ENCODE results near the gene TCIRG1.

DNA sequence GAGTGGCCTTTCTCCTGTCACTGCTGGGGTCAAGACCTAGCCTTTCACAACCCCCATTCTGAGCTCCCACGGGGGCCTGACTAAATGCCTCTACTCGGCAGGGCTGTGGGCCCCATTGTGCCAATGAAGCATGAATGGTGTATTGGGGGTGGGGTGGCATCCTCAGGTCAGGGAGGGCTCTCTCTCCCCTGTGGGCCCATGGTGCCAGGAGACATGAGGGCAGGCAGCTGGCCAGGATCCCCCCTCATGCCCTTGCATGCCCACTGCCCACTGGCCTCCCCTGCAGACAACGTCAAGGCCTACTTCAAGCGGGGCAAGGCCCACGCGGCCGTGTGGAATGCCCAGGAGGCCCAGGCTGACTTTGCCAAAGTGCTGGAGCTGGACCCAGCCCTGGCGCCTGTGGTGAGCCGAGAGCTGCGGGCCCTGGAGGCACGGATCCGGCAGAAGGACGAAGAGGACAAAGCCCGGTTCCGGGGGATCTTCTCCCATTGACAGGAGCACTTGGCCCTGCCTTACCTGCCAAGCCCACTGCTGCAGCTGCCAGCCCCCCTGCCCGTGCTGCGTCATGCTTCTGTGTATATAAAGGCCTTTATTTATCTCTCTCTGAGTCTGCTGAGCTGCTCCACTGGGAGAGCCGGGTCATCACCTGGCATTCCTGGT lies 7.8 kb downstream of the AIP start:
- RRBS = no CpG with 5 or more reads among the region's 18 CpGs

- RRBS = 3% methylated on average over 33 of the region's 41 CpGs
These were observed 904 bp downstream of the PITPNM1 start for GRCh38 chr11:67504325-67504593.

DNA sequence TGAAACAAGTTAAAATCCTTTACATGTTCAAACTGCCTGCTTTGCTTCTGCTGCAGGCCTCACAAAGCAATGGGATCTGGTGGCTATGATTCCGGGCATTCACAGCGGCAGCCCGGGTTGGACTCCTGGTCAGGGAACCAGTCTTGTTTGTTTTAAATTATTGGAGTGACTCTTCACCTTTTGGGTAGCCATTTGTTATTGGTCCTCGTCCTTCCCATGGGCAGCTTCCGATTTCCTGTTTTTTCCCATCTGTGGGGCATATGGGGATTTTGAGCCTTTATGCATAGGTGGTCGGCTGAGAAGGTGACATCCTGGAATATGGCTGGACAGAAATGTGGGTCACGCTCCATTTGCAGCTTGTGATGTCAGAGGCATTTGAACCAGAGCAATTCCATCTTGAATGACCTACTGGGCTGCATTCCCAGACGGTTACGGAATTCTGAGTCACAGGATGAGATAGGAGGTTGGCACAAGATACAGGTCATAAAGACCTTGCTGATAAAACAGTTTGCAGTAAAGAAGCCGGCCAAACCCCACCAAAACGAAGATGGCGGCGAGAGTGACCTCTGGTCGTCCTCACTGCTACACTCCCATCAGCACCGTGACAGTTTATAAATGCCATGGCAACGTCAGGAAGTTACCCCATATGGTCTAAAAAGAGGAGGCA lies 20.1 kb upstream of the GSTP1 start:
- RRBS = no CpG with 5 or more reads among the region's 16 CpGs

- RRBS = no CpG with 5 or more reads among the region's 8 CpGs
These were observed 1.5 kb upstream of the NDUFV1 start for GRCh38 chr11:67605072-67605713.

GRCh38 chr11:68011124-68011501 lies 986 bp downstream of the ALDH3B1 start:
- RRBS = 88% methylated on average over 6 of the region's 9 CpGs

DNA sequence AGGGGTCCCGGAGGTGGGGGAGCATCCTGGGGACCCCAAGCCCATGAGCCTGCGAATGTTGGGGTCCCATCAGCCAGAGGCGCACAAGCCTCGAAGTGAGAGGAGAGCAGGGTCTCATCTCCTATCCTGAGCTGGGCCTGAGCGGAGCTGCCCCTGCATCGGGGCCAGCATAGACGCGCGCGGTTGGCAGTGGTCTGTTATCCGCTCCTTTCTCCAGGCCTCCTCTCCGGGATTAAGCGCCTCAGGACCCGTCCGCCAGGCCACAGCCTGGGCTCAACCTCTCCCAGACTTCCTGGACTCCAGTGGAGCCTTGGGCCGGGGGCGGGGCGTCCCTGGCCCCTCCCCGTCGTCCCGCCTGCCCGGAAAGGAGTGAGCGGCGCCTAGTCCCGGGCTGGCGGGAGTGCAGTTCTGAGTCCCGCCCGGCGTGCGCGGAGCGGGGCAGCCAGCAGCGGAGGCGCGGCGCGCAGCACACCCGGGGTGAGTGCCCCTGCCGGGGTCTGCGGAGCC lies at the start of gene TCIRG1:
TCIRG1 (plus strand) TSS at position 383 of the 507 bp plus-strand sequence.
- RRBS = 1% methylated on average over 24 of the region's 40 CpGs

- RRBS = no CpG with 5 or more reads among the region's 3 CpGs
These were observed 25.6 kb downstream of the TCIRG1 start for GRCh38 chr11:68064358-68064910.

GRCh38 chr11:68076001-68076206 lies 37.1 kb downstream of the TCIRG1 start:
- RRBS = no CpG with 5 or more reads among the region's 3 CpGs

- RRBS = no CpG with 5 or more reads among the region's 4 CpGs
These were observed 33.7 kb downstream of the CHKA start for GRCh38 chr11:68087412-68087883.

DNA sequence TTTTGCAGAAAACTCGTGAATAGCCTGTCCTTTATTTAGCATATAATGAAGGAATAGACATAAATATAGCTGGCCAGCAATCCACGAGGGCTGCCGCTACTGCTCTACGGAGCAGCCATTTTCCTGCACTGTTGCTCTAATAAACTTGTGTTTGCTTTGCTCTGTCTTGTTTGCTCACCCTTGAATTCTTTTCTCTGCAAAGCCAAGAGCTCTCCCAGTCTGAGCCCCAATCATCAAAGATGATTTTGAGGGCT lies 16.6 kb upstream of the CHKA start:
- RRBS = no CpG with 5 or more reads among the region's 4 CpGs

GRCh38 chr11:68168608-68169216 lies 44.4 kb downstream of the KMT5B start:
- RRBS = no CpG with 5 or more reads among the region's 9 CpGs

DNA sequence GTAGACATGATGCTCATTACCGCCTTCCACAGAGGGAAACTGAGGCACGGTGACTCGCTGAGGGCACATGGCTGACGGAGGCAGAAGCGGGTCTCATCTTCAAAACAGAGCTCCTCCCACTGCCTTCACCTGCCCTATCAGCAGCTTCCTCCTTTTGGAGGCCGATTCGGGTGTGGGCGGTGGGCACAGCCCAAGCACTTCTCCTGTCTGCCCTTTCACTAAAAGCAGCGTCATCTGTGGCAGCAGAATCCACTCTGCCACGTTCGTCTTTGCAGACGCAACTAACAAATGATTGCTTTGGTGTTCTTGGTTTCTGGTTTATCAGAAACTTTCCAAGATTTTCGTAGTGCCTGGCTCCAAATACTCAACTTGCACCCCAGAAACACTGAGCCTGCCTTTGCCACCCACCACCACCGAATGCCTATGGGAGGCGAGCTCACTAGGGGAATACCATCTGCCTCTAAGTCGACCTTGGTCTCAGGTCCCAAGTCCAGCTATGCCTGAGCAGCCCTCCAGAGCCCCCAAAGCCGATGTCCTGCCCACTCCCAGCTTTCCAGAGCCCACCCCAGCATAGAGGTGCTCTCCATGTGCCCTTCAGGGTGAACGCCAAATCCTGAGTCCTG lies 2.2 kb upstream of the KMT5B start:
- RRBS = no CpG with 5 or more reads among the region's 18 CpGs

GRCh38 chr11:68314233-68314423 lies 1.7 kb downstream of the LRP5 start:
- RRBS = no CpG with 5 or more reads among the region's 3 CpGs

DNA sequence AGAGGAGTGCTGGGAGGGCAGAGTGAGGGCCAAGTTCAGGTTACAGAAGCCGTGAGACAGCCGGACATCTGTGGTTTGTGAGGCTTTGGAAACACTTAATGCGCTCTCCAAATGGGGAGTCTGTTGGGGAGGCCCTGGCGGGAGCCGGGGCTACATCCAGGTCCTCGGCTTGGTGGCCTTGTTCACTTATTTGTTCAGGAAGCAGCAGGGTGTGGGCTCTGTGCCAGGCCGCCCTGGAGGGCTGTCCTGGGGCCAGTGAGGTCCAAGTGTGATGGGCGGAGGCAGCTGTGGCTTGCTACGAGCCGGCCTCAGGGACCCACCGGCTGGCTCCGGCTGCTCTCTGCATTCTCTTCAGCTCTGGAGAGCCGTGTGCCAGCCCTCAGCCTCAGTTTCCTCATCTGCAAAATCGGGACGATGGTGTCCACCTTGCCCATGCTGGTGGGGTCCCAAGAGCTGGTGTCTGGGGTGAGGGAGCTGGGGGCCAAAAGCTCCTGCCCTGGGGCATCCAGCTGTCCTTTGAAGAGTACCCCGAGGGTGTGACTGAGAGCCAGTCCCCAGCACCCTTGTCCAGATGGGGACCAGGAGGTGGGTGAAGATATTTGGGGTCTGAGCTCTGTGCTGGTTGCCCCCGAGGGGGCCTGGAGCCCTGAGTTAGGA lies 4.6 kb downstream of the LRP5 start:
- RRBS = 7% methylated on average over 3 of the region's 17 CpGs

DNA sequence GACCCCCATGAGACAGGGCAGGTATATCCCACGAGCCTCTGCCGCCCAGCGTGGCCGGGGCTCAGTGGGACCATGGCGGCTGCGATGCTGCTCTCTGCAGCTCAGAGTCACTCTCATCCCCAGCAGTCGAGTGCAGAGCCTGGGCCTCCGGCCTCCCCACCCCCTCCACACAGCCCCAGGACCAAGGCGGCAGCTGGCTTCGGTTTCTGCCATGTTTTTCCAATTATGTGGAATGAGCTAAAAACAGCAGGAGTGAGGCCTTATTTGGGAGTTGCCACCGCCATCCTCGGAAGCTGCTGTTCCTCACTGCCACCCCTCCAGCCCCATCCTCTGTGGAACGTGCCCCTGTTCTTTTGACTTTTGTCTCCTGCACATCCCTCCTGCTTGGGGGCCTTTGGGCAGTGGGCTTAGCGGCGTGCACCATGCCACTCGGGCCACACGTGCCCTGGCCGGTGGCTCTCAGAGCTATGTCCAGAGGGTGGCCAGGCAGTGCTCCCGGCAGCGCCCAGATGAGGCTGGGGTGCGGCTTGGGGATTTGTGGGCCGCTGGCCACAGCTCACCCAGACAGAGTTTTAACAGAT lies 61.2 kb downstream of the LRP5 start:
- RRBS = 100% methylated on average over 2 of the region's 22 CpGs

GRCh38 chr11:68380344-68381091 lies 68.1 kb downstream of the LRP5 start:
- RRBS = 23% methylated on average over 4 of the region's 30 CpGs

DNA sequence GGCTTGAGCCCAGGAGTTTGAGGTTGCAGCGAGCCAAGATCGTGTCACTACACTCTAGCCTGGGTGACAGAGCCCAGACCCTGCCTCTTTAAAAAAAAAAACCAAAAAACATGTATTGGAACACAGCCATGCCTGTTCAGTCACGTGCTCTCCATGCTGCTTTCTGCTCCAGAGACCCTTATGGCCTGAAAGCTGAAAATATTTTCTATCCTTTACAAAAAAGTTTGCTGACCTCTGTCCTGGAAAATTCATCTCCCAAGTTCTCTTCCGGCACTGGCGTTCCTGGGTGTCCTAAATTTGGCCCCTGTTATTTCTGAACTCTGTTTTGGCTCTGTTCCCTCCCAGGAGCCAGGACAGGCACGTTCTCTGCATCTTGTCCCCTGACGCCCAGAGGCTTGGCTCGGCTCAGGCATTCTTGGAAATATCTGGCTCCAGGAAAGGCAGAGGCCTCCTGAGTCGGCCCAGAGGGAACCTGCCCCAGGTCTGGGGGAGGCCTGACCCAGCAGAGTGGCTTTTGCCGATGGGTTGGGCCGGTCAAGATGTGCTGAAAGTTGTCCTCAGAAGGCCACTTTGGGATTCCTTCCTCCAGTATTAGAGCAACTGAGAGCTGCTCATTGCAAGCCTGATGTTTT lies 61.2 kb upstream of the PPP6R3 start:
- RRBS = no CpG with 5 or more reads among the region's 11 CpGs

GRCh38 chr11:68425603-68426207 lies 34.8 kb upstream of the PPP6R3 start:
- RRBS = no CpG with 5 or more reads among the region's 22 CpGs

DNA sequence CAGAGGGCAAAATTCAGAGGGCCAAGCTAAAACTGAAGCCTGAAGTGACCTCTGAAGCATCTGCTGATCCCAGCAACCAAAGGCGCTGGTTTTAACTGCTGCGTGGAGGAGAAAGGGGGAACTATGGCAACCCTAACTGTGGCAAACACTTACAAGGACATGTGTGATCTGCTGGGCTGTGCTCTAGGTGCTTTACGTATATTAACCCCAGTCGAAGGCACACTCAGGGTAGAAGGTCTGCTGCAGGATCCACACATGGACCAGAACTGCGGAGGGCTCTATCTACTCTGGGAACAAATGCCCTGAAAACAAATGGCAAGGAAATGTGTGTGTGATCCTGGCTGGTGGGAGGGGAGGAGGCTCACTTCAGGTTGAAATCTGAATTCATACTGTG lies 25.4 kb downstream of the TESMIN start:
- RRBS = no CpG with 5 or more reads among the region's 5 CpGs

DNA sequence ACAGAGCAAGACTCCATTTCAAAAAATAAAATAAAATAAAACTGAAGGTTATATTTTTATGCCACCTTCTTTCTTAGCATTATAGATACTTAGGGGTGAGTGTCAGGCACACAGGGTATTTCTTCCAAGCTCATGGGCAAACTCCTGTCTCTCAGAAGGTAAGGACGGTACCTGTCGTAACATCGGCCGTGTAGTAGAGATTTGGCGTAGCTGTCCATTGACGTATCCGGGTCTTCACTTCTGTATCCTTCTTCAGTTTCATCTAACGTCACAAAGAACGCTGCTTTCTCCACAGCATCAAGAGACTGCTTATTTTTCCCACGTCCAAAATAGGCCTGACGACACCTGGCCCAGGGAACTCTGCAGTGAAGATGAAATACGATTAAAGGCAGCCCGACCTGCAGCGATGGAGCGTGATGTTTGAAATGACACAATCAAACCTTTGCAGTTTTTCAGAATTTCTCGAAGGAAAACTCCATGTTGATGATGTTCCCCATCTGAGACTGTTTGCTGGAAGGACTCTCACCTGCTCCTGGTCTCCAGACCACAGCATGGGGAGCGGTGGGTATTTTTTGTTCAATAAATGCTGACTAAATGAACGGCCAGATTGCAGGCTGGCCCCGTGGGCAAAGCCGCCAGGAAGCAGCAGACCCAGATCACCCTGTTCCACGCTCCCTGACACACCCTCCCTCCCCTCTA lies 30.4 kb upstream of the TESMIN start:
- RRBS = no CpG with 5 or more reads among the region's 21 CpGs